M059J (cell line): ENCODE measurements around the gene SOX11.

GRCh38 chr2:3242398-3243018 is 135.1 kb downstream of the EIPR1 start:
- RAMPAGE, long total RNA, result no peak

GRCh38 chr2:3296306-3296983 is 81.2 kb downstream of the EIPR1 start:
- RAMPAGE, long total RNA, result no peak

- RAMPAGE, long total RNA, result no peak
Observed at GRCh38 chr2:3322235-3323167, 55.1 kb downstream of the EIPR1 start.

- RAMPAGE, long total RNA, result no peak
Observed at GRCh38 chr2:3465281-3465574, 54.1 kb downstream of the ADI1 start.

DNA sequence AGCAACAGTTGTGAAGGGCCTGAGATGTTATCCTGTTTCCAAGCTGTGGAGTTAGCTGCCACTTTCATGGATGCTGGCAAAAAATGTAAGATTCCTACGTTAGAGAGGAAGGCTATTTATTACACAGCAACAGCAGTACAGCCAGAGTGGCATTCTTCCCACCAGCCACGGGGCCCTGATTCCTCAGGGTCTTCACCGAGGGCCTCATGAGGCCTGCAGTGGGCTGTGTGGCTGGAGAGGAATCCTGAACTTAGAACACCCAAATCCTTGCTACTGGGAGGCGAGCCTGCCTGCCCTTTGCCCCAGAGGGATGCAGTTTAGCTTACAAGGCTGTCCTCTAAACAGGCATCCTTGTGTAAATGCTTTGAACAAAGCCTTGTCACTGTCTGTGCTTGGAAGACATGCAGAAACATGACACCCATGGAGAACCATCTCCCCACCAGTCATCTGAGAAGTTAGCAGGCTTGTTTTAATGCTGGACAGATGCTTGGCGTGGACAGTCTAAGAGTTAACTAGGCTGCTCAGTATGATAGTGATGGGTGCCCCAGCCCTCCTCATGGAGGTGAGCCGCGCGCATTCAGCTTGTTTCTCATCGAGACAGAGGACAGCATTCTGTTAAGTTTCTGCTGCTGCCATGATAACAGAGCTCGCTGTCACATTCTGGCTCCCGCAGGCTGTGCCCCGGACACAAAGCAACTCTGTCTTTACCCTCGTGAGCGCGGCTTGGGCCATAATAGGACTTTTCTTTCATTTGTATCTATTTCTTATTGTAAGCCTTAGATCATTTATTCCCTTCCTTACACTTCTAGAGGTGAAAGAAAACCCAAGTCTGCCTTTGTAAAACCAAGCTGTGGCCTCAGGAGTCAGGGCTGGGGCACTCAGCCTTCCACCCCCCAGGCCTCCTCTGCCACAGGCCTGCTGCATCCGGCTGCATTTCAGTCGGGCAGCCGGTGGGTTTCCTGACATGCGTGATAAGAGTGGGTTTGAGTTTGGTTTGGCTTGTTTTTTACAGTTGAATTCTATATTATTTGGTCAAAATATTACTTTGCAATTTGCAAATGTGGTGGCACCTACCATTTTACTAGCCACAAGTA is 42.8 kb downstream of the ADI1 start:
- RAMPAGE, long total RNA, result no peak

DNA sequence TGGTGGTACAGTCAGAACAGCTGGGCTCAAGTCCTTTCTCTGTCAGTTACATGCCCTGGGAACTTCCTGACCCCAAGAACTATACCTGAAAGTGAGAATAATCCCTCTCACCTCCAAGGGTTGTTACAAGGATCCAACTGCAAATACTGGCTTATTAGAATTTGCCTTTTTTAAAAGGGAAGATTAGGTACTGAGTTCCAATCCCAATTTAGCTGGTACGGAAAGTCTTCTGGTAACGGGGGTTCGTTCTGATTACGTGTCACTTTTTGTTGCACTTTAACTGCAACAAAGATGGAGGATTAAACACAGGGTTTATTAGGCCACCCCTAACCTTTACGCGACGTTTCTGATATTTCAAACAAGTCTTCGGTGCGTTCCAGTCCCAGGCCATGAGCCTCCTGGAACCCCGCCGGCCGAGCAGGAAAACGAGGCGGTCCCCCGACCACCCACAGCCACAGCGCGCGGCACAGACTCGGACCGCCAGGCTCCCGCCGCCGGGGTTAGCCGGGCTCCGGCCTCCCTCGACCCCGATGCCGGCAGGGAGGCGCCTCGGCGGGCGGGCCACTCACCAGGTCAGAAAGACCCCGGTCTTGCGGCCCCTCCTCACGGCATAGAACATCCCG is 458 bp downstream of the RNASEH1 start:
- RAMPAGE, long total RNA, result no peak

DNA sequence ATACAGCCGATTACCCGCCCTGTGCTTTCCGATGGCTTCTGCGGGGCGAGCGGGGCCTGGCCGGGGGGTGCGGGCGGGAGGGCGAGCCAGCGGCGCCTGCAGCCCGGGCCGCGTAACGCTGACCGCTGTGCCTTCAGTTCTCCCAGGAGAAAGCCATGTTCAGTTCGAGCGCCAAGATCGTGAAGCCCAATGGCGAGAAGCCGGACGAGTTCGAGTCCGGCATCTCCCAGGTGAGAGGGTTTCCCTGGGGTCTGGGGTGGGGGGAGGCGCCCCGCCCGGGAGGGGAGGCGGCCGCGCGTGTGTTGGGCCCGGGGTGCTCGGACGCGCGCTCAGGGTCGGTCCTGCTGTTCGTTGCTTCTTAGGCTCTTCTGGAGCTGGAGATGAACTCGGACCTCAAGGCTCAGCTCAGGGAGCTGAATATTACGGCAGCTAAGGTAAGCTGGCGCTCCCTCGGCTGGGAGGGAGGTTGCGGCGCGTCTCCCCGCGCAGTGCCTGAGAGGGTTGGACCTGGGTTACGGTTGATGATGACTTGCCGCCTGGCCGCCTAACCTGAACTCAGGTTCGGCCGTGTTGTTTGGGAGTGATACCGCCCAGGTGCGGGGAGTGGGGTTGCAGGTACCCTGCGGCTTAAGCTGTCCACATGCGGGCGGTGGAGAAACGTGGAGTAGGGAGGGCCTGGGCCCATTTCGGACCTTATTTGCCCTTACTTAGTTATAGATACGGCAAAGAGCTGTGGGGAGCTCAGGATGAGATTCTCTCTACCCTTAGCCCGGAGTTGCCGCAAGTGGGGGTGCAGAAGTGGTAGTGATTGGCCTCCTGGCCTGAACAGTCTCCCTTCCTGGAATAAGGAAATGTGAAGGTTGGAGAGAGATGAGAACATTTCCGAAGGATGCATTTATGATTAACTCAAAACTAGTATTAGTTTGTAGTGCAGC is 662 bp downstream of the RPS7 start:
- RAMPAGE, long total RNA, result no peak

- RAMPAGE, long total RNA, result no peak
Observed at GRCh38 chr2:3704038-3704516, 702 bp downstream of the DCDC2C start.

DNA sequence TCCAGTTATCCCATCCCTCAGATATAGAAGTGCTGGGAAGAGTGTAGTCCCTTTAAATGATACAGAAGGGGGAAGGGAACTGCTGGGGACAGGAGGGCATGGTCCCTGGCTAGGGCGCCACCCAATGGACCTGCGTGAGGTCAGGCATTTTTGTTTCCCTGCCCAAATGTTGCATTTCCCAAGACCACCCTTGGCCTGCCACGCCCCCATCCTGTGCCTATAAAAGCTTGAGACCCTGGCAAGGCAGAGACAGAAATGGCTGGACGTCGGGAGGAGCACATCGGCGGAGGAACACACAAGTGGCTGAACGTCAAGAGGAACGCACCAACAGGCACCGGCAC is 35.8 kb downstream of the DCDC2C start:
- RAMPAGE, long total RNA, result no peak

DNA sequence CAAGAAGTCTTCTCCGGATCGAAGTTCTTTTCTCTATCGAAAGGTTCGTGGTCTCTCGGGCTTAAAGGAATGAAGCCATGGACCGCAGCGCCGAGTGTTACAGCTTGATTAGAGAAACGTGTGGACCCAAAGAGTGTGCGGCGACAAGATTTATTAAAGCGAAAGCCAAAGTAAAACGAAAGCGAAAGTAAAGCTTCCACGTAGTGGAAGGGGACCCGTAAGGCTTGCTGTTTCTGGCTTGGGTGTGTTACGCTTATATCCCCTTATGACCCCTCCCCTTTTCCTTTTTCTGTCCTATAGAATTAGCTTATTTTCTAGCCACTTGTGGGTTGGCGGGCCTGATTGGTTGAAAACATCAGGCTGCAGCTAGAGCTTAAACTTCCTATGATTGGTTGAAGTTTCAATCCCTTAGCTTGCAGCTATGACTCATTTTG is 969.6 kb downstream of the DCDC2C start:
- RAMPAGE, long total RNA, result no peak

DNA sequence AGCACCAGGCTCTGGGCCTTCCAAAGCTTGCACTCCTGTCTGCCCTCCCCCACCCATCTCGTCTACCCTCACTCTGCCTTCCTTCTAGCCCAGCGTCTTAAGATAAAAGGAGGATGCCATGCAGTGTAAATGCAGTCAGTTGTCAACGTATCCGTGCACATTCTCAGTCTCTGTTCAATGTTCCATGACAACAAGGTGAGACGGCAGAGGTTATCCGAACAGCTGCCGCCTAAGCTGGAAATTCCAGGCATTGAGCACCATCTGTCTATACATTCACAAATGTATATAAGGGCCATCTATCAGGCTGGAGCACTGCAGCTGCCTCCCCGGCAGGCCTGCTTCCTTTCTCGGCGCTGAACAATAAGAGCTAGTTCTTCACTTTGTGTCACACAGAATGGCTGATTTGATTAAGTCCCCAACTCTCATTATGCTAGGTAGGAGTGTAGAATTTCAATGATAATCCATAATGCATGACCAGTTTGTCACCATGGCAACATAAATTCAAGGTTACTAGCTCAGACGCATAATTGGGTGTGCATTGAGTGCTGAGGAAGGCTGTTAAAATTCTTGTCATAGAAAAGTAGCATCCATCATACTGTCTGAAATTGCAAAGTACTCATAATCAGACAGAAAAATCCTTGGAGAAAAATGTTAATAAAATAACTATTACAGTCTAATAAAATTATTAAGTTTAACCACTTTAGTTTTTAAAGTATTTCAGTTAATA is 282.2 kb upstream of the SOX11 start:
- RAMPAGE, long total RNA, result no peak

DNA sequence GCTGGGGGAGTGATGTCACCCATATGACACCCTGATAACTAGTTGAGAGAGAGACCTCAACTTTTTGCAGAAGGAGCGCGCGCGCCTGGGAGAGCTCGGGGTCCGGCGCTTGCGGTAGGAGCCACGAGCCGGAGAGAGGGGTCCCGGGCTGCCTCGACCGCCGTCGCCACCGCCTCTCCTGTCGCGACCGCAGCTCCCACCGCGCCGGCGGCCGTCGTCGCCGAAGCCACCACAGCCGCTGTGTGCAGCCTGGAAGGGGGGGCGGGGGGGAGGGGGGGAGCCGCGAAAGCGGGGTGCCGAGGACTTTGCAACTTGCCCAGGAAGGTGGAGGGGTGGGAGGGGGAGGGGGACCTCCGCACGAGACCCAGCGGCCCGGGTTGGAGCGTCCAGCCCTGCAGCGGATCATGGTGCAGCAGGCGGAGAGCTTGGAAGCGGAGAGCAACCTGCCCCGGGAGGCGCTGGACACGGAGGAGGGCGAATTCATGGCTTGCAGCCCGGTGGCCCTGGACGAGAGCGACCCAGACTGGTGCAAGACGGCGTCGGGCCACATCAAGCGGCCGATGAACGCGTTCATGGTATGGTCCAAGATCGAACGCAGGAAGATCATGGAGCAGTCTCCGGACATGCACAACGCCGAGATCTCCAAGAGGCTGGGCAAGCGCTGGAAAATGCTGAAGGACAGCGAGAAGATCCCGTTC is at the start of gene SOX11:
SOX11 (plus strand) TSS at position 67 of the 698 bp plus-strand sequence.
- RAMPAGE, long total RNA, result no peak

DNA sequence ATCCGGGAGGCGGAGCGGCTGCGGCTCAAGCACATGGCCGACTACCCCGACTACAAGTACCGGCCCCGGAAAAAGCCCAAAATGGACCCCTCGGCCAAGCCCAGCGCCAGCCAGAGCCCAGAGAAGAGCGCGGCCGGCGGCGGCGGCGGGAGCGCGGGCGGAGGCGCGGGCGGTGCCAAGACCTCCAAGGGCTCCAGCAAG is 732 bp downstream of the SOX11 start:
- RAMPAGE, long total RNA, result no peak

- RAMPAGE, long total RNA, result no peak
Observed at GRCh38 chr2:5725654-5726257, 33.6 kb downstream of the SOX11 start.

GRCh38 chr2:6866165-6866408 is 380 bp upstream of the CMPK2 start:
- RAMPAGE, long total RNA, result no peak

DNA sequence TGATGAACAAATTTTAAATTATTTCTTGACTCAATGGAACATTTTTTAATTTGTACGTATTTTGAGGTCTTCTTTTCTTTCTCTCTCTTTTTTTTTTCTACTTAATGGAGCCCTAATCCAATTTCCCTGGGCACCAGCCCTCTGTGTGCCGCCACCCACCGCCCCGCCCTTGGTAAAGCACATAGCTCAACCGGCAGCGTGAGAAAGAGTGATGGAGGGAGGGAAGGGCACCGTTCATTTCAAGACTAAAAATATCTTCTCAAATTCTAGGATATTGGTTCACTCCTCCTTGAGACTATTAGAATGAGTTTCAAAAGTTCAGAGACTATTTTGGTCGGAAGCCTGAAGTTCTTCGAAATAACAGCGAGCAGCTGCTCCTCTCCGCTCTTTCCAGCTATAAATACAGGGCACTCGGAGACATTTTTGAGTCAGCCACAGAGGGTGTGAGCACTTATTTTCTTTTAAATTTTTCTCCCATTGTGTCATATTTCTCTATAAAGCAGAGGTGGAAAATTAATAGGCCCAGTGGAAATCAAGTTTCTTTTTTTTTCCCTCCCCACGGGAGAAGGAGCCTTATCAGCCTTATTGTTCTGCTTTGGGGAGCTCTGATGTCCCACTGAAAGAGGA is 731.7 kb upstream of the ID2 start:
- RAMPAGE, long total RNA, result no peak

GRCh38 chr2:8329883-8330398 is 351.9 kb upstream of the ID2 start:
- RAMPAGE, long total RNA, result no peak

GRCh38 chr2:8625540-8626038 is 56.3 kb upstream of the ID2 start:
- RAMPAGE, long total RNA, result no peak

GRCh38 chr2:8663966-8664291 is 17.9 kb upstream of the ID2 start:
- RAMPAGE, long total RNA, result no peak

GRCh38 chr2:8679609-8679844 is 2.3 kb upstream of the ID2 start:
- RAMPAGE, long total RNA, result no peak